Measurements from ENCODE around the genes KCP and TNPO3.

DNA sequence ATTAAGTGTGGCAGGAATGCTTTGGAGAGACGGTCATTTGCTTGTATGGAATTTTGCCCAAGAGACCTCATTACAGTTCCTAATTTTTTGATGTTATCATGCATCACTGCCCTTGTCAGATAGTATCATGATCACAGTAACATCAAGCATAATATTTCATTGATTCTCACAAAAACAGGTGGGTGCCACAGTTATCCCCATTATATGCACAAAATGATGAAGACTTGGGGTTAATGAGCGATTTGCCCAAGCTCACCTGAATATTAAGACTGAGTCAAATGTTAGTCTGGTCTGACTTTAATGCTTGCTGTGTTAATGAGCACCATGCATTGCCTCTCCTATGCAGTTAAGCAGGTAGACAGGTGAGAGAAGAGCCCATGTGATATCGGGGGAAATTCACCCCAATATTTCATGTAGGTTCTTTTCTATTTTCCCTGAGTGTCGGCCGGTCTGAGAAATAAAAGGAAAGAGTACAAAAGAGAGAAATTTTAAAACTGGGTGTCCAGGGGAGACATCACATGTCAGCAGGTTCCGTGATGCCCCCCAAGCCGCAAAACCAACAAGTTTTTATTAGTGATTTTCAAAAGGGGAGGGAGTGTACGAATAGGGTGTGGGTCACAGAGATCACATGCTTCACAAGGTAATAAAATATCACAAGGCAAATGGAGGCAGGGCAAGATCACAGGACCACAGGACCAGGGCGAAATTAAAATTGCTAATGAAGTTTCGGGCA, 42.2 kb upstream of the GARIN1A start:
- PRO-cap: no peak
- RAMPAGE, long total RNA, 2 experiments: no peak in any of the 2 experiments

GRCh38 chr7:128638537-128640045, 33.0 kb upstream of the GARIN1A start:
- PRO-cap: no peak
- RAMPAGE, long total RNA, 2 experiments: no peak in any of the 2 experiments

DNA sequence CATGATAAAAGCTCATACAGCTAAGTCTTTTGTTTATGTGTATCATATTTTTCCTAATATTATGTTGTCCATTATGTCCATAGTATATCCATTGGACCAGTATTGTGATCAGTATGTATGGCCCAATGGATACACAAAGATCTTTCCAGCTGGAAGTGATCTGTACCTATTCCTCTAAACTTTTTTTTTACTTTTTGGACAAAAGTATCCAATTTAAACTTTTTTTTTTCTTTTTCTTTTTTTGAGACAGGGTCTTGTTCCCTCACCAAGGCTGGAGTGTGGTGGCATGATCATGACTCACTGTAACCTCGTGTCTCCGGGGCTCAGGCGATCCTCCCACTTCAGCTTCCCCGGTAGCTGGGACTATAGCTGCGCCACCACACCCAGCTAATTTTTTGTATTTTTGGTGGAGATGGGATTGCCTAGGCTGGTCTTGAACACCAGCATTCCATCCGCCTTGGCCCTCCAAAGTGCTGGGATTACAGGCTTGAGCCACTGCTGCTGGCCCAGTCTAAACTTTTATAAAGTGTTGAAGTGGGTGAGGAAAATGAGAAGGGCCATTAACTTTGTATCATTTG, 4.2 kb downstream of the CALU start:
- PRO-cap: no peak
- RAMPAGE, long total RNA, 2 experiments: no peak in any of the 2 experiments

GRCh38 chr7:128756970-128757826, 18.0 kb downstream of the CALU start:
- PRO-cap: no peak
- RAMPAGE, long total RNA, 2 experiments: no peak in any of the 2 experiments

- PRO-cap: bidirectional peak, plus-strand start at chr7:128827559, minus-strand start at chr7:128827476; bidirectional peak, plus-strand start at chr7:128827842, minus-strand start at chr7:128827604
- RAMPAGE, long total RNA, 2 experiments: no peak in any of the 2 experiments
These were observed 2.9 kb upstream of the FLNC start for GRCh38 chr7:128827055-128827903.

- PRO-cap: no peak
- RAMPAGE, long total RNA, 2 experiments: no peak in any of the 2 experiments
These were observed 5.7 kb downstream of the FLNC start for GRCh38 chr7:128835794-128836342.

GRCh38 chr7:128836446-128837470, 6.6 kb downstream of the FLNC start:
- PRO-cap: unidirectional peak, plus-strand start at chr7:128836528; unidirectional peak, plus-strand start at chr7:128836684
- RAMPAGE, long total RNA, 2 experiments: no peak in any of the 2 experiments

- PRO-cap: no peak
- RAMPAGE, long total RNA, 2 experiments: no peak in any of the 2 experiments
These were observed 12.9 kb downstream of the FLNC start for GRCh38 chr7:128843055-128843581.

GRCh38 chr7:128863386-128863532, 603 bp downstream of the ATP6V1F start:
- PRO-cap: bidirectional peak, plus-strand start at chr7:128863447, minus-strand start at chr7:128863207
- RAMPAGE, long total RNA, 2 experiments: no peak in any of the 2 experiments

DNA sequence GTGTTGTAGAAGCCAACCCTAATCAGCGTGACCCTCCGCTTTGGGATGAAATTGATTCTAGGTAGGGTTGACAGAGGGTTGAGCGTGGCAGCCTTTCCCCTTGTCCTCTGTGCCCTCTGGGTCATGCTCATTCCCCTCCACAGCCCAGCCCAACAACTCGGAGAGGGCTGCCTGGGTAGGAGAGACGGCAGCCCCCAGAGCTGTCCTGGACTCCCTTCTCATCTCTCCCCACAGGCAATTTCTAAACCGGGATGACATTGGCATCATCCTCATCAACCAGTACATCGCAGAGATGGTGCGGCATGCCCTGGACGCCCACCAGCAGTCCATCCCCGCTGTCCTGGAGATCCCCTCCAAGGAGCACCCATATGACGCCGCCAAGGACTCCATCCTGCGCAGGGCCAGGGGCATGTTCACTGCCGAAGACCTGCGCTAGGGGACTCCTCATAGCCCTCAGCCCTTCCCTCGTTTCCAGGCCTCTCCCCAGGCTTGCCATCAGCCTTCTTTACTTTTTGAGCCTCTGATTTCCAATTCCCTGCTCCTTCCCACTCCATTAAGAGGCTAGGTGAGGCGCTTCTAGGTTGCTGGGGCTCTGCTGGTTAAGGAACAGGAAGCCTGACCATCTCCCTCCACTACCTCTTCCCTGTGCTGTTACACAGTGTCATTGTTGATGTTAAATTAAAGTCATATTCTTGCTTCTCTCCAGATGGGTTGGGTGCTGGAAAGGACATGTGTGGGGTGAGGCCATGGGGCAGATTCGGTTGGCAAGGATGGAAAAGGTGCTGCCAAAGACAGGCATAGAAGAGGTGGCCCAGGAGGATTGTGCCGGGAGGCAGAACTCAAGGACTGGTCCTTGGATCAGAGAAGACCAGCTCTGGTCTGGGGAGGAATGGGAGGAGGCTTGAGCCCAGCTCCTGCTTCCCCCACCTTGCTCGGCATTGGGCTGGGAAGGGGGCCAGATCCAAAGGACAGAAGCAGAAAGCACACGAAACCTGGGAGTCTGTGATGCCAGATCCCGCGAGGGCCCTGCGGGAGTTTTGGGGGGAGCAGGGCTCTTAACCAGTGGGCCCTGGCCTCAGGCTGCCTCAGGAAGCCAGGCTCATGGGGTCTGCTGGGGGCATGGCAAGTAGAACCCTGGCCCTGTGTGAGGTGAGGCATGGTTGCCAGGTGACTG, 600 bp upstream of the ATP6V1FNB start:
- PRO-cap: unidirectional peak, plus-strand start at position 366 of the sequence; unidirectional peak, plus-strand start at position 793 of the sequence
- RAMPAGE, long total RNA, 2 experiments: no peak in any of the 2 experiments

- PRO-cap: no peak
- RAMPAGE, long total RNA, 2 experiments: no peak in any of the 2 experiments
These were observed at the start of gene KCP for GRCh38 chr7:128910571-128910918. TSS of gene KCP (minus strand) at chr7:128910709.

DNA sequence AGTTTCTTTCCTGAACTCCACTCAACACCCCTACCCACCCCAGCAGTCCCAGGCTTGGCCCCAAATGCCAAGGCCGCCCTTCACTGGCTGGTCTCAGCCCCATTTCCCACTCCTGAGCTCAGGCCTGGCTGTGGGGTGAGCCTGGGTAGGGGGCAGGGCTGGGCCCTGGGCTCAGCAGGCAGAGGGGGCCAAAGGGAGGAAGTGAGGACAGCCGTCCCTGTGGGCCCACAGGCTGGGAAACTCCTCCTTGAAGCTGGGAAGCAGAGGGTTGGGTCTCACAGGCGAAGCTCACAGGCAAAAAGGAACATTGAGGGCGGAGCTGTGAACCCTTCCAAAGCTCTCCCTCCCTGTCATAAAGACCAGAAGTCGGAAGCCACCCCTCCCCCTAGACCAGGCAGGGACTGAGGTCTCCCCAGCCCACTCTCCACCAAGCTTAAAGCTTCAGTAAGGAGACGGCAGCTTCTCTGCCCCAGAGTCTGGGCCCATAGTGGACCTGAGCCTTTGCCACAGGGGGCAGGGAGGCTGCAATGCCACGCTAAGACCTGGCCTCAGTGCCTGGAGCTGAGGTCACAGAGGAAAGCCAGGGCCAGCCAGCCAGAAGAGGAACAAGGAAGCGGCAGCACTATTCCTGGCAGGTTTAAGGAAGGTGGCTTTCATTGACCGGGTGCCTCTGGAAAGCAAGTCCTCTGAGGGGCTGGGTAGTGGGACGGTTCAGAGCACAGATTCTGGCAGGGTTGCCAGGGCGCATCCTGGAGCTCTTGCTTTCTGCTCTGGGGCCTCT, 1.0 kb upstream of the KCP start:
- PRO-cap: no peak
- RAMPAGE, long total RNA, 2 experiments: no peak in any of the 2 experiments

DNA sequence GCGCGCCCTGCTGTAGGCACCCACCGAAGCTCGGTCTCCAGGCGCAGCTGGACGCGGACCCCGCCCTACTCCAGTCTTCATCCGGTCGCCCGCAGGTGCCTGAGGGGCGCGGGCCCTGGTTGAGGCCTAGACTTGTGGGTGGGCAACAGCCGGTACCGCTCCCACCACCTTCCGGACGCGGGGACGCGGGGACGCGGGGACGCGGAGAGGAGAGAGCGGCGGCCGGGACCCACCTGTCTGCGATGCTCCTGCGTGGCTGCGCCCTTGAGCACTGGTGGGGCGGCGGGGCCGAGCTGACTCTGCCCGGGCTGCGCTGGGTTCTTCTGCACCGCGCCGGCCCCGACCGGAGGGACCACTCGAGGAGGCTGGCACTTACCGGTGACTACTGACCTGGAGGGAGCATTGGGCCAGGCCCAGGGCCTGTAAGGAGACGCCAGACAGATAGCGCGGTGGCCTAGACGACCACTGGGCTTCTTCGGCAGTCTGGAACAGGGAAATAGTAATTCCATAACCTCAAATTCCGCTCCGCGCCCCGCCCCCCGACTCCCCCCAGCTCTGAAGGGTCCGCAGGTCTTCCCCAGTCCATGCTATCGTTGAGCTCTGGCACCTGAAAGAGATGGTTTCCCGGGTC, 5.7 kb upstream of the KCP start:
- PRO-cap: no peak
- RAMPAGE, long total RNA, 2 experiments: no peak in any of the 2 experiments

GRCh38 chr7:128933566-128933973, 4.2 kb upstream of the IRF5 start:
- PRO-cap: no peak
- RAMPAGE, long total RNA, 2 experiments: no peak in any of the 2 experiments

DNA sequence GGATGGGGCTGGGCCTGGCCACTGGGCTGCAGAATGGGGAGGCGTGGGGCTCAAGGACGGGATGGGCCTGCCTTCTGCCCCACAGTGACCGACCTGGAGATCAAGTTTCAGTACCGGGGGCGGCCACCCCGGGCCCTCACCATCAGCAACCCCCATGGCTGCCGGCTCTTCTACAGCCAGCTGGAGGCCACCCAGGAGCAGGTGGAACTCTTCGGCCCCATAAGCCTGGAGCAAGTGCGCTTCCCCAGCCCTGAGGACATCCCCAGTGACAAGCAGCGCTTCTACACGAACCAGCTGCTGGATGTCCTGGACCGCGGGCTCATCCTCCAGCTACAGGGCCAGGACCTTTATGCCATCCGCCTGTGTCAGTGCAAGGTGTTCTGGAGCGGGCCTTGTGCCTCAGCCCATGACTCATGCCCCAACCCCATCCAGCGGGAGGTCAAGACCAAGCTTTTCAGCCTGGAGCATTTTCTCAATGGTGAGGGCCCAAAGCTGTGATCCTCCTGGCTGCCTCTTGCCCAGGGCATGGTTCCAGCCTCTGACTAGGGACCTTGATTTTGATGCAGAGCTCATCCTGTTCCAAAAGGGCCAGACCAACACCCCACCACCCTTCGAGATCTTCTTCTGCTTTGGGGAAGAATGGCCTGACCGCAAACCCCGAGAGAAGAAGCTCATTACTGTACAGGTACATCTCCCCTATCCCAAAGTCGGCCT, 10.1 kb downstream of the IRF5 start:
- PRO-cap: no peak
- RAMPAGE, long total RNA, 2 experiments: start-site peak on the plus strand in 1 of 2 experiments, centred at position 268 of the sequence, 8 reads per replicate

DNA sequence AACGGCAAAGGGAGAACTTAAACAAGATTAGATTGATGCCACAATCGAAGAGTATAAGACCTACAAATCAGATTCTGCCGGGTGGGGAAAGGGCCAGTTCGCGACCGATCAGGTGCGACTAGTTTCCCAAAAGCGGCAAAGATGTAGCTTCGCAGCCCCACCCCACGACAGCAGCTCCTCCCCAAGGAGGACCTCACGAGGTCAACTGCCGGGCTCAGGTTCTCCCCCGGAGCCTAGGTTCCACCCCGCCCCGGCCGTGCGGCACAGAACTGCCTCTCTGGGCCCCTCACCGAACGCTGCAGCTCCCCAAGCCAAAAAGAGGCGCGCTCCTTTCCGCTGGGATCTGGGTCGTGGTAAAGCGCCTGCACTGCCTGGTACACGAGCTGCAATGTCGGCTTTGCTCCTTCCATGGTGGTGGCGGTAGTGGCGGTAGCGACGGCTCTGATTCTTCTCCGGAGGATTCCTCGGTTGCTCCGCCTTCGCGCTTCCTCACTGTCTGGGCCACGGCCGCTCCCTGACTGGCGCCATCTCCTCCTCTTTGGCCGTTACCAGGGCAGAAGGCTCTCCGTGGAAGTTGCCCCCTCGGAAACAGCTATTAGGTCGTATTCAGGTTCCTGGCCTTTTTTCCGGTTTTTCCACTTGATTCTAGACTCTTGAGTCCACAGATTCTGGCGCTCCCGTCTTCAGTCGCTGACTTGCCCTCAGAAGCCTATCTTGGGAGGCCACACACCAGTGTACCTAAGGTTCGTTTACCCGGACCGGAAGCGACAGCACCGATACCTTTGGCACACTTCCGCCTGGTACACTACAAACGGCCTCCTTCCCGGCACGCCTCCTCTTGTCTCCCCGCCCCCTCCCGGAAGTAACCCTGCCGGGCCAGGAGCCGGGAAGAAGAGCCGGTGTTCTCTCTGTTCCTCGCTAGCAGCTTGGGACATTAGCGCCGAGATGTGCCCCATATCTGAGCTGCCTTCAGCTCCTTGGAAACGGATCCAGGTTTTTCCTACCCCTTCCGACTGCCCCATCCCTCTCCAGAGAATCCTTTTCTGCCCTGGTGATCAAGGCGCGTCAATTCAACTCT, at the start of gene TNPO3:
TNPO3 (minus strand) TSS at position 751 of the 1,078 bp plus-strand sequence.
- PRO-cap: bidirectional peak, plus-strand start at position 264 of the sequence, minus-strand start at position 134 of the sequence; bidirectional peak, plus-strand start at position 866 of the sequence, minus-strand start at position 520 of the sequence
- RAMPAGE, long total RNA, 2 experiments: start-site peak on the minus strand in 2 of 2 experiments, centred at positions 537 to 765 of the sequence, 40 to 183 reads per replicate

- PRO-cap: no peak
- RAMPAGE, long total RNA, 2 experiments: no peak in any of the 2 experiments
These were observed 33.8 kb upstream of the TSPAN33 start for GRCh38 chr7:129110584-129111223.

DNA sequence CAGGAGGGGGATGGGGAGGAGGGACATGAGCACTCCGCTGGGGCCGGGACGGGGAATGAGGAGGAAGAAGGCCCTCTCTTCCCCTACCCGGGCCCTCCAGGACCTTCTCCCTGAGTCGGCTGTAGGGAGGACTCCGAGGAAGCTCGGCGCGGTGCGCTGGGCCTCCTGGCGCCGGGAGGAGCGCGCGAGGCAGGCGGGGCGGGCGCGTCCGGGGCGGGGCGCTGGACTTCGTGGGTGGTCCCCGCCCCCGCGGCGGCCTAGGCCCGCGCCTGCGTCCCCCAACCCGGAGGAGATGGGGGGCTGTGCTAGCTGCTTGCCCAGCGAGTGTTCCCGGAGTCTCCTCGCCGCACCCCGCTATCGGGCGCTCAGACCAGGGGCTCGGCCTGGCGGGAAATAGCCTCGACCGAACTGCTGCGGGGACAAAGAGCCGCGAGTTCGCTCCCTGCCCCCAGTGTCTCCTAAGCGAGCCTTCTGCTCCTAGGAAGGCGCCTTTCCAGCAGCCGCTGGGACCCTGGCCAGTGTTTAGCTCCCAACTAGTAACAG, 19.2 kb upstream of the SMO start:
- PRO-cap: unidirectional peak, minus-strand start at position 132 of the sequence
- RAMPAGE, long total RNA, 2 experiments: no peak in any of the 2 experiments

GRCh38 chr7:129535901-129536719, 33.8 kb downstream of the SMKR1 start:
- PRO-cap: no peak
- RAMPAGE, long total RNA, 2 experiments: no peak in any of the 2 experiments

- PRO-cap: no peak
- RAMPAGE, long total RNA, 2 experiments: start-site peak on the plus strand in 1 of 2 experiments, at chr7:129617421-129617685 at its widest, 6 reads per replicate
These were observed 6.1 kb downstream of the NRF1 start for GRCh38 chr7:129617365-129618242.